Measurements from ENCODE around the gene FBRSL1.

GRCh38 chr12:131007114-131008011 is 53.7 kb downstream of the ADGRD1 start:
- PRO-cap, result no peak

GRCh38 chr12:131773502-131774512 is 54.4 kb upstream of the MMP17 start:
- PRO-cap, result no peak

DNA sequence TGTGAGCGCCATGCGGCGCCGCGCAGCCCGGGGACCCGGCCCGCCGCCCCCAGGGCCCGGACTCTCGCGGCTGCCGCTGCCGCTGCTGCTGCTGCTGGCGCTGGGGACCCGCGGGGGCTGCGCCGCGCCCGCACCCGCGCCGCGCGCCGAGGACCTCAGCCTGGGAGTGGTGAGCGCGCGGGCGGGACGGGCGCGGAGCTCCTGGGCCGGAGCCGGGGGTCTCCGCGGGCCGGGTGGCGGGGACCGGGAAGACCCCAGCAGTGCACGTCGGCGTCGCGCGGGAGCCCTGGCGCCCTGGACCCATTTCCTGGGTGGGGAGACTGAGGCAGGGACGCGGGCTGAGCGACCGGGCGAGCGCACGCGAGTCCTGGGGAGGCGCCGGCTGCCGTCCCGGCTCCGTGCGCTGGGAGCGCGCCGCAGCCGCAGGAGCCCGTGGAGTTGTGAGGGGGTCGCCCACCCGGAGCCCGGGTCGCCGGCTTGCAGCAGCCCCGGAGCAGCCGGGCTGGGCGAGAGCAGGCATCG is 353 bp downstream of the MMP17 start:
- PRO-cap, result no peak

- PRO-cap, result no peak
Observed at GRCh38 chr12:131851814-131852416, 23.7 kb downstream of the MMP17 start.

- PRO-cap, result no peak
Observed at GRCh38 chr12:131895166-131895970, 946 bp downstream of the ULK1 start.

DNA sequence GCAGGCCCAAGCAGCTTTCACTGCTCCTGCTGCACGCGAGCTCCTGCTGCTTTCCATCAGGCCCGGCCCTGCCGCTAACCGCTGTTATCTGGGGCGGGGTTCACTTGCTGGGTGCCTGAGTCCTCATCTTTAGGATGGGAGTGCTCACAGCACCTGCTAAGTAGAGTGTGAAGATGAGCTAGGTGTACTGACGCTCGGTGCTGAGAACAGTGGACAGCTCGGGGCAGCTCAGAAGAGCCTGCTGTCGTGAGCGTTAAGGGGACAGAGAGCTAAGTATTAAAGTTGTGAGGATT is 1.1 kb downstream of the PUS1 start:
- PRO-cap, result no peak

DNA sequence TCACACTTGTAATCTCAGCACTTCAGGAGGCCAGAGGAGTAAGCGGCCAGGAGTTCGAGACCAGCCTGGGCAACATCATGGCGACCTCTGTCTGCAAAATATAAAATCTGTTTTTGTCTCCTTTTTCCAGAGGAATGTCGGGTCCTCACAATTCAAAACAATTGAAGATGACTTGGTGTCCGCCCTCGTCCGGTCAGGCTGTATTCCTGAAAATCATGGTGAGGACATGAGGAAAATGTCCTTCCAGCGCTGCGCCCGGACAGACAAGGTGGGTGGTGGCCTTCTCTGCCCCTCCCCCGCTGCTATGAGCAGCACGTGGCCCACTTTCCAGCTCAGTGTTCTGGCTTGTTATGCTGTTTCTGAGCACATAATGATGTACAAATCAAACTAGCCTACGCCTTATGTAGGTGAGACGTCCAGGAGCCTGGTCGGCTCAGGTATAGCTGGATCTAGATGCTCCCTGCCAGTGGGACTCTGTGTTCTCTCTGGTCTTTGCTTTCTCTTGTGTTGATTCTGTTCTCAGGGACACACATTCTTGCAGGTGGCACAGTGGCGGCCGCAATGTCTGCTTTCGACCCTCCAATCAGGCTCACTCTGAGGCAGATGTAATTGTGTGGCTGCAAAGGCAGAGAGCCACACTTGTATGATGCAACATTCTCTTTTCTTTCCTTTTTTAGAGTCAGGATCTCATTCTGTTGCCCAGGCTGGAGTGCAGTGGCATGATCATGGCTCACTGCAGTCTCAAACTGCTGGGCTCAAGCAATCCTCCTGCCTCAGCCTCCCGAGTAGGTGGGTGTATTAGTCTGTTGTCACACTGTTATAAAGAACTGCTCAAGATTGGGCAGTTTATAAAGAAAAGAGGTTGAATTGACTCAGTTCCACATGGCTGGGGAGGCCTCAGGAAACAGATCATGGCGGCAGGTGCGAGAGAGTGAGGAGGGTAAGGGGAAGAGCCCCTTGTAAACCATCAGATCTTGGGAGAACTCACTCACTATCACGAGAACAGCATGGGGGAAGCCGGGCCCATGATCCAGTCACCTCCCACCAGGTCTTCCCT is 3.3 kb downstream of the PUS1 start:
- PRO-cap, result unidirectional peak, minus-strand start at position 596 of the sequence

GRCh38 chr12:132030991-132031509 is 81.3 kb downstream of the EP400 start:
- PRO-cap, result no peak

- PRO-cap, result no peak
Observed at GRCh38 chr12:132070922-132071355, 73.2 kb downstream of the DDX51 start.

DNA sequence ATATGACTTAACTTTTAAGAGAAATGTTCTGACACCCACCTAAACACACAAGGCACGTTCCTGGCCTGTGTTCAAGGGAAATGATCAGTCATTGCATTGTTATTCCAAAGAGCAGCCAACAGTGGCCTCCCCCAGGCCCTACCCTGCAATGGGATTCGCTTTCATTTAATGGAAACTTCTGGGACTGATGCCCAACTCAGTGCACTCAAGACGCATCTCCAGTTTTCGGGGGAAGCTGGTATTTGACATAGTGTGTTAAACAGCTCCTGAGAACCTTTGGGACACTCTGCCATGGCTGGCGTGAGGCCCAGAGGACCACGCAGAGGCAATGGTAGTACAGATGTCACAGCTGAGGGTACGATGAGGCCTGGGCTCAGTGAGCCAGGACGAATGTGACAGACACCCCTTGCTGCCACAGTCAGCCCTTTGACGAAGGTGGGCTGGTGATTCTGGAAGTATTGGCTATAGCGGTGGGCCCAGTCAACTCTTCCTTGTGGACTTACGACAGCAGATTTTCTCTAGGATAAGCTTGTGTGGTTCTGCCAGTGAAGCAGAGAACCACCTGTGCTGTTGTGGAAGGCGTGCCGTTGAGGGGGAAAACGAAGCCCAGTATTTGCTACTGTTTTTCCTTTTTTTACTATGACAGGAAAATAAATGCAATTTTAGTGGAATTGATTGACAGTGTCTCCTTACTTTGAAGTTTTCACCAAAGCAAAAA is 65.7 kb downstream of the DDX51 start:
- PRO-cap, result no peak

- PRO-cap, result no peak
Observed at GRCh38 chr12:132134217-132134886, 9.8 kb downstream of the DDX51 start.

- PRO-cap, result no peak
Observed at GRCh38 chr12:132162533-132163126, 18.4 kb downstream of the NOC4L start.

- PRO-cap, result no peak
Observed at GRCh38 chr12:132163178-132163647, 19.0 kb downstream of the NOC4L start.

DNA sequence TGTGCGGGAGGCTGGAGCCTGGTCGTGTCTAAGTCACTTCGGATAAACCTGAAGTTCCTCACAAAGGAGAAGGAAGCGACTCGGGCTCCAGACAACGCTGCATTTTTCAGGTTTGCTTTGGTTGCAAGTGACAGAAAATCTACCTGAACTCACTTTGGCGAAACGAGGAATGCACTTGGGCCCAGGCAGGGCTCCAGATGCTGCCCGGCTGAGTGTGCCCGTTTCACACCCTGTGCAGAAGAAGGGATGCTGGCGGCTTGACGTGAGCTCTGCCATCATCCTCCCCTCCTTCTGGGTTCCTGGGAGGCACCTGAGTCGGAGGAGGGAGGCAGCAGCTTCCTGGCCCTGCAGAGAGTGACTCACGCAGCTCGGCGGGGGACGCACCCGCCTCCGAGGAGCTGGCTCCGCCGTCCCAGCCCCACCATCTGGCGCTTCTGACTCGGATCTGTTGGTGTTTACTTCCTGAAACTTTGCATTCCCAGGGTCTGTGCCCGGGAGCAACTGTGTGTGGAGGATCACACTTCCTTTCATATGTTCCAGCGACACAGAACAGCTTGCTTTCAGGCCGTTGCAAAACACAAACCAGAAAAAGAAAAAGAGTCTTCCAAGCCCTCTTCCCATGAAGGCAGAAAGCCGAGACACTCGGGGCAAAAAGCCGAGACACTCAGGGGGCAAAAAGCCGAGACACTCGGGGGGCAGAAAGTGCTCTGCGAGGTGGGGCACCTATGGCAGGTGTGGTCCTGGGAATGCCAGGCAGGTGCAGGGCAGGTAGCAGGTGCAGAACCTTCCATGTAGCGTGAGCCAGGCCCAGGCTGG is 27.3 kb upstream of the GALNT9 start:
- PRO-cap, result unidirectional peak, plus-strand start at position 473 of the sequence

DNA sequence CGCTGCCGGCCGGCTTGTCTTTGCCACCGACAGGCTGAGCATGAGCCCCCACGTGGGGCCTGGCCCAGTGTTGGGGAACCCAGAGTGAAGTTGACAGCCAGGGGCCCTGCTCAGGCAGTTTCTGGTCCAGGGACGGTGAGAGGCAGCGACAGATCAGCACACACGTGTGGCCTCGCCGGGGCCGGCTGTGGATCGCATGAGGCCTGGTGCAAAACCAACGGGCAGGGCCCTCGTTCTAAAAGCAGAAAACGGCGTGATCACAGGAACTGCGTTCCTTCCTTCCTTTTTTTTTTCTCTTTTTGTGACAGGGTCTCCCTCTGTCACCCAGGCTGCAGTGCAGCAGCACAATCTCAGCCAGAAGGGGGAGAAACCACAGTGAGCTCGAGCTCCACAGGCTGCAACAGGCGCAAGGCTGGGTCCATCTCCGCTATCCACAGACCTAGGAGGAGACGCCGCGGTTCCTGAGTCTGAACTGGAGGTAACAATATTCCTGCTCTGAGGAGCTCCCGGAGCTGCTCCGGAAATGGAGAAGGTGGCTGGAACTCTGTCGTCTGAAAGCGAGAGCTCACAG is 50.5 kb upstream of the FBRSL1 start:
- PRO-cap, result no peak

DNA sequence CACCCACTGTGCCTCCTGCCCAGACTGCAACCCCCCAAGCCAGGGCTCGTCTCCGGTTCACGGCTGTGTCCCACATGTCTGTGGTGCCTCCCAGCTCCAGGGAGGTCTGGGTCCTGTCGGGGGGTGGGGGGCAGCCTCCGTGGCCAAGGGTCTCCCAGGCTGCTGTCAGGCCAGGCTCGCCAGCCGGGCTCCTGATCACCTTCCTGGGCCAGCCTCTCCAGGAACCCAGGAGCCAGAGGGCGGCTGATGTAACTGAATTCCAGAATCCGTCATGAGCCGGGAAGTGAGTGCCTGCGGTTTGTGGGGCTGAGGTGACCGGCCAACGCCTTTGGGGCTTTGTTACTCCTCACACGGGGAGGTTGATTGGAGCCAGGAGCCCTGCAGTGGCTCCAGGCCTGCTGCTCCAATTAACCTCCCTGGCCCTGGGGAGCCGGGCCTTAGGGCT is 36.5 kb upstream of the FBRSL1 start:
- PRO-cap, result no peak

- PRO-cap, result bidirectional peak, plus-strand start at chr12:132490154, minus-strand start at chr12:132489819
Observed at GRCh38 chr12:132489575-132490399, at the start of gene FBRSL1. Gene FBRSL1, plus strand, starts transcription at chr12:132490151.

GRCh38 chr12:132513933-132514290 is 24.0 kb downstream of the FBRSL1 start:
- PRO-cap, result no peak

DNA sequence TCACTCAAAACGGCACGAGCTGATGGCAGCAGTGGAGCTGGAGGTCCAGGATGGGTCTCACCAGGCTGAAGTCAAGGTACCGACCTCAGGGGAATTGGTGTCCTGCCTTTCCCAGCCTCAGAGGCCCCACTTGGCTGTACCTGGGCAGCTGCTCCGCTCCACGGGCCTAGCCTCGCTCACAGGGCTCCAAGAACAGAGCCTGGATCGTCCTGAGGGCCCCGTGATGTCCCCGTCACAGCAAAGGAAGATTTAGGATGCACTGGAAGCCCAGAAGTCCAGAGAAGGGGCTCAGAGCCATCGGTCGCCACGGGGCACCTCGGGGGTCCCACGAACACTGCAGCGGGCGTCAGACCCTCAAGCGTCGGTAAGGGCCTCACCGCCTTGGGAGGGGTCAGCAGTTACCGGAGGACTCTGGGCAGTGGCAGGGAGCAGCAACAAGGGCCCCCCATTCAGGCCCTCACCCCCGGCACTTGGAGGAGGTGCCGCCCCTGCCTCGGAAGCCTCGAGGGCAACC is 56.5 kb downstream of the LRCOL1 start:
- PRO-cap, result no peak

DNA sequence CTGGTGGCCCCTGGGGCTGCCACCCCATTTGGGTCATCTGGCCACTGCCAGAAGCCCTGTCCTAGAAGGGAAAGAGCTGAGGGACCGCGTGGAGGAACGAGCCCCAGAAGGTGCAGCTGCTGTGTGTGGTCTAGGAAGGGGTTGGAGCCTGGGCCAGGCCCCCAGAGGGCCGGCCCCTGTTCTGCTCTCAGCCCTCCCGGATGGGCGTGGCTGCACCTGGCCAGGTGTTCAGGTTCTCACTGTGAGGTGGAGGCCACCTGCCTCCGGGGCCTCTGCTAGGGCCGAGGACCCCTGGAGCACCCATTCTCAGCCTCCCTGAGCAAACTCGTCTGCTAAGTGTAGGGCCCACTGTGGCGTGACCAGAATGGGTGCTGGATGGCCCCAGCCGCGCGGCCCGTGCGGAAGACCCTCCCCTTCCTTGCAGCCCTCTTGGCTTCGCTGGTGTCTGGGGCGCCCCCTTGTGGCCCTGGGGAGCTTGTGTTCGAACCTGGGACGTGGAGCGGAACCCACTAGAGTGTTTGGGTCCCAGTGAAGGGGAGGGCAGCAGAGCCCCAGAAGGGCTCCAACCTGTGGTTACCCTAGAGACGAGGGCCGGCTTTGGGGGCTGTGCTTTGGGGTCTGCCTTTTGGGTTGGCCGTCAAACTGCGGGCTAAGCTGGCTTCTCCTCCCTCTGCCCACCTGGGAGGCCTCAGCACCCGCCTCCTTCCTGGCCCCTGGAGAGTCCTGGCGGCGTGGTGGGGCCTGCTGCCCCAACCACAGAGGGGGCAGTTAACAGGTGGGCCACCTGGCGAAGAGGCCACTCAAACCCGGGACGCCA is 49.3 kb downstream of the LRCOL1 start:
- PRO-cap, result unidirectional peak, minus-strand start at position 366 of the sequence